Measurements from ENCODE around the gene BPIFB6.

DNA sequence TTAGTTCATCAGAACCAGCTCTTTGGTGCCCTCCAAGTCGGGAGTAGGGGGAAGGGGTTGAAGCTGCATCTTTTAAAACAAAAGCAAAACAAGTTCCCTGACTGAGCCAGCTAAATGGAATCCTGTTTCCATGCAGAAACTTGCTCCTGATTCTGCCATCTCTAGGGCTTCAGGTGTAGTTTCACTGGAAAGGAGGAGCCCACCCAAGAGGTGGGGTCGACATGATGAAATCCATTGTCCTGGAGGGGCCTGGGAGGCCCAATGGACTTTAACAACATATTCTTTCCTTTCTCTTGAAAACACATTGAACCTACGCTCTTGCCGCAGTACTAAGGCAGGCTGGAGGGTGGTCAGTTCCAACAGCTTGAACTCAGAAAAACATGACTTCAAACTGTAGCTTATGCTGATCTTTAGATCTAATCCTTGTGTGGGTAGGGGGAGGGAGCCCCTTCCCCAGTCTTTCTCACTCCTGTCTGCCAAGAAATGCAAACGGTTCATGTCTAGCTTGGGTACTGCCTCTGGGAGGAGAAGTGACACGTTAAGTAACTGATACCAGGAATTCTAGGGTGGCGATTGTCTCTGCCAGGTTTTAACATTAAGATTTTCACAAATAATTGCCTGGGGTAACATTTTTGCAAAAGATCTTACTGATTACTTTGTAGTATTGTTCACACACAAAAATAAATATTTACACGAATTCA, 86.9 kb downstream of the ASXL1 start:
- RAMPAGE, long total RNA, result no peak
- RRBS, 2 experiments, result no CpG with 5 or more reads among the region's 8 CpGs
CAGE:
- cytosol, long polyA minus RNA, result no peak
- cytosol, long polyA plus RNA, result no peak
- long polyA plus RNA, result no peak
- nucleolus, long total RNA, result no peak
- nucleus, long polyA plus RNA, result no peak
- nucleus, long total RNA, result no peak

GRCh38 chr20:32452005-32452437, 93.9 kb downstream of the ASXL1 start:
- RAMPAGE, long total RNA, result no peak
- RRBS, 2 experiments, result no CpG with 5 or more reads among the region's 14 CpGs
CAGE:
- cytosol, long polyA minus RNA, result no peak
- cytosol, long polyA plus RNA, result no peak
- long polyA plus RNA, result no peak
- nucleolus, long total RNA, result no peak
- nucleus, long polyA plus RNA, result no peak
- nucleus, long total RNA, result no peak

- RAMPAGE, long total RNA, result no peak
- RRBS, 2 experiments, result 22 to 26% methylated on average over 22 to 30 of the region's 65 CpGs
CAGE:
- cytosol, long polyA minus RNA, result no peak
- cytosol, long polyA plus RNA, result no peak
- long polyA plus RNA, result no peak
- nucleolus, long total RNA, result no peak
- nucleus, long polyA plus RNA, result no peak
- nucleus, long total RNA, result no peak
Measured at GRCh38 chr20:32456867-32457883, 99.0 kb downstream of the ASXL1 start.

GRCh38 chr20:32475023-32475728, 110.0 kb downstream of the NOL4L start:
- RAMPAGE, long total RNA, result no peak
- RRBS, 2 experiments, result 16 to 18% methylated on average over 5 of the region's 25 CpGs
CAGE:
- cytosol, long polyA minus RNA, result no peak
- cytosol, long polyA plus RNA, result no peak
- long polyA plus RNA, result no peak
- nucleolus, long total RNA, result no peak
- nucleus, long polyA plus RNA, result no peak
- nucleus, long total RNA, result no peak

DNA sequence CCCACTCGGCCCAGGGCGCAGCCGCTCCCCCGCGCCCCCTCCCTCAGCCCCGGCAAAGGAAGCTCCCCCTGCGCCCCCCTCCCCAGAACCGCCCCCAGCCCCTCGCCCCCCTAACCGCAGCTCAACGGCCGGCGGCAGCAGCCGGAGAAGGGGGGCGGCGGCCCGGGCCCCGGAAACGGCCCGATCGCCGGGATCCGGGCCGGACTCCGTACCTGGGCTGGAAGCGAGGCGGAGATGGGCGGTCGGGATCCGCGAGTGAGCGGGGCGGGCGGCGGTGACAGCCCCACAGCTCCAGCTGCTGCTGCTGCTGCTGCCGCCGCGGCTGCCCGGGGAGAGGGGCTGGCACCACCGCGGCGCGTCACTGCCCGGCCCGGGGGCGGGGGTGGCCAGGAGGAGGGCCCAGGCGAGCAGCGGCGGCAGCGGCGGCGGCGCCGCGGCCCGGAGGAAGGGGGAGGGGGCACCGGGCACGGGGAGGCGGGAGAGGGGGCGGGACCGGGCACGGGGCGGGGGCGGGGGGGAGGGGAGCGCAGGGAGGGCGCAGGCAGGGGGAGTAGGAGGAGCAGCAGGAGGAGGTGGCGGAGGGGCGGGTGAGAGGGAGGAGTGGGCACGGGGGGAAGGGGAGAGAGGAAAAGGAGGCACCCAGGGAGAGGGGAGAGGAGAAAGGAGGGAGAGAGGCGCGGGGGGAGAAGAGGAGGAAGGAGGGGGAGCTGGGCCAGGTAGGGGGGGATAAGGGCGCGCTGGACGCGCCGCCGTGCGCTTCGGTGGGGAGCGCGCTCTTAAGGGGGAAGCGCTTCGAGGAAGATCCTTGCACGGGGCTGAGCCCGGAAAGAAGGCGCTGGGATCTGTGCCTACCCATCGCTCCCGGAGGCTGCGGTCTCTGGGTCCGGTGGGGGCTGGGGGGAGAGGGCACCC, 101.7 kb downstream of the NOL4L start:
- RAMPAGE, long total RNA, result no peak
- RRBS, 2 experiments, result 1 to 2% methylated on average over 15 to 18 of the region's 90 CpGs
CAGE:
- cytosol, long polyA minus RNA, result no peak
- cytosol, long polyA plus RNA, result no peak
- long polyA plus RNA, result no peak
- nucleolus, long total RNA, result no peak
- nucleus, long polyA plus RNA, result no peak
- nucleus, long total RNA, result no peak

GRCh38 chr20:32485370-32485509, 99.9 kb downstream of the NOL4L start:
- RAMPAGE, long total RNA, result no peak
- RRBS, 2 experiments, result no CpG with 5 or more reads among the region's 6 CpGs
CAGE:
- cytosol, long polyA minus RNA, result no peak
- cytosol, long polyA plus RNA, result no peak
- long polyA plus RNA, result no peak
- nucleolus, long total RNA, result no peak
- nucleus, long polyA plus RNA, result no peak
- nucleus, long total RNA, result no peak

GRCh38 chr20:32538268-32539432, 46.5 kb downstream of the NOL4L start:
- RAMPAGE, long total RNA, result no peak
- RRBS, 2 experiments, result 59 to 70% methylated on average over 4 of the region's 28 CpGs
CAGE:
- cytosol, long polyA minus RNA, result no peak
- cytosol, long polyA plus RNA, result no peak
- long polyA plus RNA, result no peak
- nucleolus, long total RNA, result no peak
- nucleus, long polyA plus RNA, result no peak
- nucleus, long total RNA, result no peak

DNA sequence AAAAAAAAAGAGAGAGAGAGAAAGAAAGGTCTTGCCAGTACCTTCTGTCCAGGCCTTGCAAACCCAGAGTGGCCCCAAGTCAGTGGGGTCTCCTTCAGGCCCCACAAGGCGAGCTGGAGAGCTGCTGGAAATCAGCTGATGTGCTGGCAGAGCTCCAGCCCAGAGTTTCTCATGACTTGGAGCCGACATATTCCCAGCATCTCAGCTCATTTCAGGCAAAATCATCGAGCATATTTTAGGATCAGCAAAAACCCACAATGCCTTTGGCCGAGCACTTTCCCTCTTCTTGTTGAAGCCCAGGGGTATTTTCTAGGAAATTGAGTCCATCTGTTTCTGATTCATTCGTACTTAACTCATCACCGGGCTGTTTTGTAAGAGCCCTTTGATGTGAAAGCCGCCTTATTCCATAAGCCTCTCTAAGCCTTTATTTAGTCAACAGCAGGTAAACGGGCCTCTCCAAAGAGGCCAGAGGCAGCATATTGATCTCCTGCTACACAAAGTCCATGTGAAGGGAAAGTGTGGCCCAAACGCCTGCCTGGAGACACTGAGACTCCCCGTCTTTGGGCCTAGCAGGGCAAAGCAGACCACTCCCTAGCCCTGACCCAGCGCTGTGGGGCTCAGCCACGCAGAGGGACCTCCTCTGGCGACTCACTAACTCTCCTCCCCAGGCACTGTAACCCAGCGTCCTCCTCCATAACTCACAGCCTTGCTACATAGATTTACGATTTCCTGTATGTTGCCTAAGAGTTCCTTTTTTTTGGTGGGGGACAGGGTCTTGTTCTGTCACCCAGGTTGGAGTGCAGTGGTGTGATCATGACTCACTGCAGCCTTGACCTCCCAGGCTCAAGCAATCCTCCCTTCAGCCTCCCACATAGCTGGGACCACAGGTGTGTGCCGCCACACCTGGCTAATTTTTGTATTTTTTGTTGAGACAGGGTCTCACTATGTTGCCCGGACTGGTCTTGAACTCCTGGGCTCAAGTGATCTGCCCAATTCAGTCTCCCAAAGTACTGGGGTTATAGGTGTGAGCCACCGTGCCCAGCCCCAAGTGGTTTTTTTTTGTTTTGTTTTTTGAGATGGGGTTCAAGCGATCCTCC, 12.1 kb upstream of the C20orf203 start:
- RAMPAGE, long total RNA, result no peak
- RRBS, 2 experiments, result no CpG with 5 or more reads among the region's 19 CpGs
CAGE:
- cytosol, long polyA minus RNA, result no peak
- cytosol, long polyA plus RNA, result no peak
- long polyA plus RNA, result no peak
- nucleolus, long total RNA, result no peak
- nucleus, long polyA plus RNA, result no peak
- nucleus, long total RNA, result no peak

- RAMPAGE, long total RNA, result no peak
- RRBS, 2 experiments, result no CpG with 5 or more reads among the region's 1 CpG
CAGE:
- cytosol, long polyA minus RNA, result no peak
- cytosol, long polyA plus RNA, result no peak
- long polyA plus RNA, result no peak
- nucleolus, long total RNA, result no peak
- nucleus, long polyA plus RNA, result no peak
- nucleus, long total RNA, result no peak
Measured at GRCh38 chr20:32737669-32737993, 5.6 kb downstream of the COMMD7 start.

GRCh38 chr20:32823948-32824147, 4.1 kb downstream of the MAPRE1 start:
- RAMPAGE, long total RNA, result no peak
- RRBS, 2 experiments, result no CpG with 5 or more reads among the region's 2 CpGs
CAGE:
- cytosol, long polyA minus RNA, result no peak
- cytosol, long polyA plus RNA, result no peak
- long polyA plus RNA, result no peak
- nucleolus, long total RNA, result no peak
- nucleus, long polyA plus RNA, result no peak
- nucleus, long total RNA, result no peak

DNA sequence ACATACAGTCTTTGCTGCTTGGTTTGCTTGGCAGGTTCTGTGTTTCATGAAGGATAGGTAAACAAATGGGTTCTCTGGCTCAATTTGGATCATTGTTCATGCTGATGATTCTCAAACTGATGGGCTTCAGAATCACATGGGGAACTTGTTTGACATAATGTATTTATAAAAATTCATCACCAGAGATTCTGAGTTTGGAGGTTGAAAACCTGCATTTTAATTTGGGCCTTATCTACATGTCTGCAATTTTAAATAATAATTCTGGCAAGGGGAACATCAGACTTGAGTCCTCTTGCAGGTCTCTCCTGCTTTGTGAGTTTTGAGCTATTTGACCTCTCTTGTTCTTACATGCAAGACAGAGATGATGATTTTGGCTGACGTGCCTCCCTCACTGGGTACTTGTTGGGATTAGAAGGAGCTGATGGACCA, 6.9 kb upstream of the EFCAB8 start:
- RAMPAGE, long total RNA, result no peak
- RRBS, 2 experiments, result no CpG with 5 or more reads among the region's 1 CpG
CAGE:
- cytosol, long polyA minus RNA, result no peak
- cytosol, long polyA plus RNA, result no peak
- long polyA plus RNA, result no peak
- nucleolus, long total RNA, result no peak
- nucleus, long polyA plus RNA, result no peak
- nucleus, long total RNA, result no peak

GRCh38 chr20:32859037-32859414, 303 bp downstream of the EFCAB8 start:
- RAMPAGE, long total RNA, result no peak
- RRBS, 2 experiments, result no CpG with 5 or more reads among the region's 5 CpGs
CAGE:
- cytosol, long polyA minus RNA, result no peak
- cytosol, long polyA plus RNA, result no peak
- long polyA plus RNA, result no peak
- nucleolus, long total RNA, result no peak
- nucleus, long polyA plus RNA, result no peak
- nucleus, long total RNA, result no peak

- RAMPAGE, long total RNA, result no peak
- RRBS, 2 experiments, result no CpG with 5 or more reads among the region's 13 CpGs
CAGE:
- cytosol, long polyA minus RNA, result no peak
- cytosol, long polyA plus RNA, result no peak
- long polyA plus RNA, result no peak
- nucleolus, long total RNA, result no peak
- nucleus, long polyA plus RNA, result no peak
- nucleus, long total RNA, result no peak
Measured at GRCh38 chr20:32968163-32968479, 36.1 kb downstream of the SUN5 start.

DNA sequence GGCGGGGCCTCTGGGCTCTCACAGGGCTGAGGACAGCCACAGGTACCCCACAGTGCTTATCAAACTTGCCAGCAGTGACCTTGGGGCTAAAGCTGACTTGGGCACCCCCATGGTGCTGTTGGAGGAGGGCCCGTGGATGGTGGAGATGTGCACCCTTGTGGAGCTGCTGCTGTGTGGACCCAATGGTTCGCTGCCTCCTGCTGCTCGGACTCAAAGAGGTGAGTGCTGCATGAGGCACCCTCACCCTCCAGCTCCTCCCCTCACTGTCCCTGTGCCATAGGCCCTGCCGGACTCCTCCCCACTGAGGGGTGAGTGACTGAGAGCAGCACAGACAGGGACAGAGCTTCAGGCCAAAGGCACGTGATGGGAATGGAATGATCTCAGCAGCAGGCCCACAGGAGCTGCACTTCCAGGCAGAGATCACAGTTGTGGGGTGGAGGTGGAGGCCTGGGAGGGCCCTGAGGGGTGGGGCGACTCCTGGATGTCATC, 28.0 kb downstream of the SUN5 start:
- RAMPAGE, long total RNA, result no peak
- RRBS, 2 experiments, result no CpG with 5 or more reads among the region's 7 CpGs
CAGE:
- cytosol, long polyA minus RNA, result no peak
- cytosol, long polyA plus RNA, result no peak
- long polyA plus RNA, result no peak
- nucleolus, long total RNA, result no peak
- nucleus, long polyA plus RNA, result no peak
- nucleus, long total RNA, result no peak

DNA sequence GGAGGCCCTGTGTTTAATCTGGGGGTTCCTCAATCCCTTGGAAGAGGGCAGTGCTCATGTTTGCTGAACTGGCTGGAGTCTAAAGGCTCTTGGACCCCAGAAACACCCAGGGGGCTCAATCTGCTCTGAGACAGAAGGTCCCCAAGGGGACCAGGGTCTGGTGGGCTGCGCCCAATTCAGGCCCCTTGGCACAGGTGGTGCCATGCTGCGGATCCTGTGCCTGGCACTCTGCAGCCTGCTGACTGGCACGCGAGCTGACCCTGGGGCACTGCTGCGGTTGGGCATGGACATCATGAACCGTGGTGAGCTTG, at the start of gene BPIFB6:
BPIFB6 (plus strand) TSS at position 203 of the 311 bp plus-strand sequence.
- RAMPAGE, long total RNA, result no peak
- RRBS, 2 experiments, result no CpG with 5 or more reads among the region's 6 CpGs
CAGE:
- cytosol, long polyA minus RNA, result no peak
- cytosol, long polyA plus RNA, result no peak
- long polyA plus RNA, result no peak
- nucleolus, long total RNA, result no peak
- nucleus, long polyA plus RNA, result no peak
- nucleus, long total RNA, result no peak

DNA sequence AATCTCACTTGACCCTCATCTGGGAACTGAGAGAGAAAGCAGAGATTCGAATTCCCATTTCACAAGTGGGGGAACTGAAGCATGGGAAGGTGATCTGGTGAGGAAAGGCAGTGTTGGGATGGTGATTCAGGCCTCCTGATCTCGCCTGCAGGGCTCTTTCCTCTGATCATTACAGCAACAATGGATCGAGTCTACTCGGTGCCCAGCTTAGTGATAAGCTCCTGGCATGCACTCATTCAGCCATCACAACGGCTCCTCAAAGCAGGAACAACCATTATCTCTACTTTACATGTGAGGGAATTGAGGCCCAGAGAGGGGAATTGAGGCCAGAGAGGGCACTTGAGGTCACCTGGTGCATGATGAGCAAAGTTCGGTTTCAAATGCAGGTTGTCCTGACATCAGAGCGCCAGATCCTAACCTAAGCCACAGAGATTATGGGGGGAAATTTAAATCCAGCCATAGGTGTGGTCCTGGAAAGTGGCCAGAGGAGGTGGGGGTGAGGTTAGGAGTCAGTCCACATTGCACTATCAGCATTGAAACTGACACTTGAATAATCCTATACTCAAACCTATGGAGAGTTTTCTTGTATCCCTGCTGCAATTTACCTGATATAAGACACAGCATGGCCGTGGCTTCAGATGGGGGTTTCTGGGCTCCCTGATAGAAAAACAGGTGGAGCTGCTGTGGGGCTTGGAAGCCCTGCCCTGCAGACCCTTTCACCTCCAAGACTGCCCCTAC, 41.9 kb upstream of the BPIFA2 start:
- RAMPAGE, long total RNA, result no peak
- RRBS, 2 experiments, result no CpG with 5 or more reads among the region's 8 CpGs
CAGE:
- cytosol, long polyA minus RNA, result no peak
- cytosol, long polyA plus RNA, result no peak
- long polyA plus RNA, result no peak
- nucleolus, long total RNA, result no peak
- nucleus, long polyA plus RNA, result no peak
- nucleus, long total RNA, result no peak

DNA sequence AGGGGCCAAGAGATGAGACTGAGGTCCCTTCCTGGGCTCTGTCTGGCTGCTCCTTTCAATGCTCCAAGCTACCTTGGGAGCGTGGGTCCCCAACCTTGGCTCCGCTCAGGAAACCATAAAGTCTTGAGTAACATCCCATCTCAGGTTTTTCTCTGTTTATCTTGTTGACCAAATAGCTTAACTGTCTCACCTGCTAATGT, 237 bp upstream of the BPIFA1 start:
- RAMPAGE, long total RNA, result no peak
- RRBS, 2 experiments, result no CpG with 5 or more reads among the region's 2 CpGs
CAGE:
- cytosol, long polyA minus RNA, result no peak
- cytosol, long polyA plus RNA, result no peak
- long polyA plus RNA, result no peak
- nucleolus, long total RNA, result no peak
- nucleus, long polyA plus RNA, result no peak
- nucleus, long total RNA, result no peak

- RAMPAGE, long total RNA, result no peak
- RRBS, 2 experiments, result no CpG with 5 or more reads among the region's 2 CpGs
CAGE:
- cytosol, long polyA minus RNA, result no peak
- cytosol, long polyA plus RNA, result no peak
- long polyA plus RNA, result no peak
- nucleolus, long total RNA, result no peak
- nucleus, long polyA plus RNA, result no peak
- nucleus, long total RNA, result no peak
Measured at GRCh38 chr20:33513071-33513370, 23.1 kb downstream of the CBFA2T2 start.

DNA sequence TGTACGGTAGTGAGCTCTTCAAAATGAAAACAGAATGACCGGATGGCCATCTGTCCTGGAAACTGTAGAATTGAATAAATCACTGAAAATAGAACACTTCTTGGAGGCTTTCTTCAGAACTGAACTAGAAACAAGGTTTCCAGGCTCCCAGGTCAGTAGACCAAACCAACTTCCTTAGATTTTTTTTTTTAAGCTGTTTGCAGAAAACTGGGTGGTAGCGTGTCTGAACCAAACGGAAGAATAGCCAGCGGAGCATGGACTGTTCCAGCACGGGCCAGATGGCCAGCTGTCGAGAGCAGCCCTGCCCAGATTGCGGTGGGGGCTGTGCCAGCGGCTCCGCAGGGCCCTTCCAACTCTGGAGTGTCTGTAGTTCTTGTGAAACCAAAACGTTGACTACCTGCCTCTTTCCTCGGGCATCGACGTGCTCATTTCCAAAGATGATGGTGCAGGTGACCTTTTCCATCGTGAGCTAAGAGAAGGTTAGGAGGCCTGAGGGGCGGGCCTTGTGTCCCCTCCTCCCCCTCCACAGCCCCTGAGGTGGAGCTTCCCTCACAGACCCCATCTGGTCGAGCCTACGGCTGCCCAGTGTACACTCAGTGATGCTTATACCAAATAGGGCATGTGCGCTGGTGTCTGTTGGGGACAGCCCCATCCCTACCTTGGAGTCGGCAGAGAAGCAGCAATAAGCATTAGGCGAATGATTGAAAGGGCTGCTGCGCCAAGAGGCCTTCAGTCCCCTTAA, 13.0 kb upstream of the C20orf144 start:
- RAMPAGE, long total RNA, result no peak
- RRBS, 2 experiments, result no CpG with 5 or more reads among the region's 22 CpGs
CAGE:
- cytosol, long polyA minus RNA, result no peak
- cytosol, long polyA plus RNA, result no peak
- long polyA plus RNA, result no peak
- nucleolus, long total RNA, result no peak
- nucleus, long polyA plus RNA, result no peak
- nucleus, long total RNA, result no peak

DNA sequence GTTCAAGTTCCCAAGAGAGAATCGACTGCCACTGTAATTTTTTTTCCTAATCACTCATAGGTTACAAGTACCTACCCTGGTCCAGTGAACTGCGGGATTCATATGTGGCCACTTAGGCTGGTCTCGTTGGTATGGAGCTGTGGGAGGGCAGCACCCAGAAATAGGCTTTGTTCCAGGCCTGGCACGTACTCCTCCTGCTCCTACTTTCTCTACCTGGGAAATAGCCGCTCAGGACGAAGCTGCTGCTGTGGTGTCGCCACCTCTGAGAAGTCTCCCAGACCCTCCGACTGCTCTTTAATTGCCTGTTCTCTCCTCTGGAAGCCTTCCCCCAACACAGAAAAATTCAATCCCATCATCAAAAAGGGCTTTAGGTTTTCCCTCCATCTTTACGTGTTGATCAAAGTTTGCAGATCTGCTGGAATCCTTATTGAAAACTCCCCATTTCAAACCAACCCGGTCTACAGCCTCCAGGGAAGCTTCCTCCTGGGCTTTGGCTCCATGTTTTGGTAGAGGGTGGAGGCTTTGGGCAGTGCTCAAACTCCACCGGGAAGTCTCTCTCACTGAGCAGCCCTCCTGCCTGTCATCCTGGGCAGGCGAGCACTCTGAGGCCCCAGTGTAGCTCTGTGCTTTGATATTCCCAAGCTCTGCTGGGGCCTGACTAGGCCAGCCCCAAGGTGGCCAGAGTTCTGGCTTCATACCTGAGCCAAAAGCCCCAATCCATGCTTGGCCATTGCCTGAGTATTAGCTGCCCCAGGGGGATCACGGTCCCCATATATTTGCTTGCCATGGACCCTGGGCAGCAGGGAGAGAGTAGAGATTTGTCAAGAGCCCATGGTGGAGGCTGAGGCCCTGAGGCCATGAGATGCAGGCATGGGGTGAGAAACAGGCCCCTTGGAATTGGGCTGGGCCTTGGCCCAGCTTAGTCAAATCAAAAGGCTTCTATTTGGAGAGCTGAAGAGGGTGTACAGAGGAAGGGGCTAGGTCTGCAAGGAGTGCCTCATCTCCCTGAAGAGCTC, 30.6 kb downstream of the EIF2S2 start:
- RAMPAGE, long total RNA, result no peak
- RRBS, 2 experiments, result 98 to 99% methylated on average over 2 of the region's 13 CpGs
CAGE:
- cytosol, long polyA minus RNA, result no peak
- cytosol, long polyA plus RNA, result no peak
- long polyA plus RNA, result no peak
- nucleolus, long total RNA, result no peak
- nucleus, long polyA plus RNA, result no peak
- nucleus, long total RNA, result no peak

All from GM12878 (cell line).